Gastrocnemius medialis (tissue), 3 donors: ENCODE data around the genes F11, FRG1 and FRG2.

DNA sequence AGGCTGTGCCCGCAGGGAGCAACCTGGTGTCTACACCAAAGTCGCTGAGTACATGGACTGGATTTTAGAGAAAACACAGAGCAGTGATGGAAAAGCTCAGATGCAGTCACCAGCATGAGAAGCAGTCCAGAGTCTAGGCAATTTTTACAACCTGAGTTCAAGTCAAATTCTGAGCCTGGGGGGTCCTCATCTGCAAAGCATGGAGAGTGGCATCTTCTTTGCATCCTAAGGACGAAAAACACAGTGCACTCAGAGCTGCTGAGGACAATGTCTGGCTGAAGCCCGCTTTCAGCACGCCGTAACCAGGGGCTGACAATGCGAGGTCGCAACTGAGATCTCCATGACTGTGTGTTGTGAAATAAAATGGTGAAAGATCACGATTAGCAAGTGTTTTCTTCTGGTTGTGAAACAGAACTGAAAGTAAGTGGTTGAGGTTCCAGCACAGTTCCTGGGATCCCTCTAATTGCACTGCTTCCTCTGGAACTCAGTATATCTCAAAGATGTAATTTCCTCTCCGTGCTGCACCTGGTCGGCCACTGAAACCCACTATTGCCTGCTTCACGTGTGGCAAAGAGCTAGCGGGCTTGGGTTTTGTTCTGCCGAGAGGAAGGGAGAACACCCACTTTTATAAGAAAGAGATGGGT lies 7.8 kb upstream of the F11 start:
- PRO-cap, result no peak
- RAMPAGE, long total RNA, 3 experiments, result no peak in any of the 3 experiments

DNA sequence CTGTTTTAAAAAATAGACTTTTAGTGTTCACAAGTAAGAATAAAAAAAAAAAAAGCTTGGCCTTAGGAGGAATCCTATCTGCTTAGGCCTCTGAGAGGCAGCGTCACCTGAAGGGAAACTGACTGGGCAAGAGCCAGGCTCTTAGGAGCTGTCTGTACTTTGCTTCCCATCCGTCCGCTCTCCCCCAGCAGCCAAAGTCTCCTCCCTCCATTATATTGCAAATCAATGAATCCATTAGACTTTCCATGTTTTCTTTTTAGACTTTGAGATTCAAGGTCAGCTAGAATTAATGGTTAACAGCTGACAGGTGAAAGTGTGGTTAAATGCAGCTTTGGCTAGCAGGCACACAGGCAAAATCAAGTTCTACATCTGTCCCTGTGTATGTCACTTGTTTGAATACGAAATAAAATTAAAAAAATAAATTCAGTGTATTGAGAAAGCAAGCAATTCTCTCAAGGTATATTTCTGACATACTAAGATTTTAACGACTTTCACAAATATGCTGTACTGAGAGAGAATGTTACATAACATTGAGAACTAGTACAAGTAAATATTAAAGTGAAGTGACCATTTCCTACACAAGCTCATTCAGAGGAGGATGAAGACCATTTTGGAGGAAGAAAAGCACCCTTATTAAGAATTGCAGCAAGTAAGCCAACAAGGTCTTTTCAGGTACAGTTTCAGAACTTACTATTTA lies at the start of gene F11:
F11 (plus strand) TSS at position 566 of the 697 bp plus-strand sequence.
- PRO-cap, result no peak
- RAMPAGE, long total RNA, 3 experiments, result no peak in any of the 3 experiments

DNA sequence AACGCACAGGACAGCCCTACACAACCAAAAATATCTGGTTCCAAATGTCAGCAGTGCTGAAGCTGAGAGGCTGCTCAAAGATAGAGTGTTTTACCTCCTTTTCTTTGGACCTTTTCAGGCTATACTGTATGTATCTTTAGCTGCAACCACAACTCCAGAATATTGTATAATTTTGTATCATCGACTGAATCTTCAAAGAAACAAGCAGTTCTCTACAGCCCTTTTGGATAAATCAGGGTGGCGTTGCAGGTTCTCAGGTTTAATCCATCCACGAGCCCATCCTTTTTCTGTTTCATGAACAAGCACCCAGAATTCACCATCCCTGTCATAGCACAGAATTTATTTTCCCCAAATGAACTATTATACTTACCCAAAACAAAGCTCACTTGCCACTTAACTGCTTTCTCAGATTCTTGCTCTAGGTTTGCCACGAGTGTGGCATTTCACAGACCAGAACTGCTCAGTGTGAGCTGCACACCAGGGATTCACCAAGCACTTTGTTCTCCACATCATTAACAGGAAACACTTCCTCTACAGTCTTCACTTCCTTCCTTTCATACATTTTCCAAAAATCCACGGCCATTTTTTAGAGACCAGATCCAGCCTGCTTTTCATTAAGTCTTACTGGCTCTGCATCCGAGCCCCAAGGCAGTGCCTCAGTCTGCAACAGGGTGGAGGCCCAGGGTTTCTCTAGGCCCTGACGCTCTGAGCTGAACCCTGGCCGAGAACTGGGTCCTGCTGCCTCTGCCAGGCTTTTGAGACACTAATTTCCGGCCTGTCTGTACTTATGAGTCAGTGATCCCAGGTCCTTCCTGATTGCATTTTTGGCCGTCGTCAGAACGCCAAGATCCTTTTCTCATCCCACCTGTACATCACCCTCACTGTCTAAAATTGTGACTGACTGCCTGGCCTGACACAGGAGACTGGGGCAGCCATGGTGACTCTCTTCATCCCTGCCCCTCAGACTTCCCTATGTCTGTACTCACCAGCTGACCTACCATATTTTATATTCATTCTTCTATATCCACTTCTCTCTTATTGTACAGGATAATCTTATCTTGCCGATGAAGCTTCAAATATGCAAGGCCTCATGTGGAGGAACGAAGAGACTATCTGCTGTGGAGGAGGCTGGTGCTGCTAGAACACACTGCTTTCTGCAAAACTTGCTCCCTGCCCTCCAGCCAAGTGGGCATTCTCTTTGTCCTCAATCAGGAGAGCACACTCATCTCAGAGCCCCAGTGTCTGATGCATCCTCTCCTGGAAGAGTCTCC lies 67.6 kb upstream of the MTNR1A start:
- PRO-cap, result no peak
- RAMPAGE, long total RNA, 3 experiments, result no peak in any of the 3 experiments

GRCh38 chr4:186644870-186645359 lies 78.7 kb downstream of the FAT1 start:
- PRO-cap, result no peak
- RAMPAGE, long total RNA, 3 experiments, result no peak in any of the 3 experiments

DNA sequence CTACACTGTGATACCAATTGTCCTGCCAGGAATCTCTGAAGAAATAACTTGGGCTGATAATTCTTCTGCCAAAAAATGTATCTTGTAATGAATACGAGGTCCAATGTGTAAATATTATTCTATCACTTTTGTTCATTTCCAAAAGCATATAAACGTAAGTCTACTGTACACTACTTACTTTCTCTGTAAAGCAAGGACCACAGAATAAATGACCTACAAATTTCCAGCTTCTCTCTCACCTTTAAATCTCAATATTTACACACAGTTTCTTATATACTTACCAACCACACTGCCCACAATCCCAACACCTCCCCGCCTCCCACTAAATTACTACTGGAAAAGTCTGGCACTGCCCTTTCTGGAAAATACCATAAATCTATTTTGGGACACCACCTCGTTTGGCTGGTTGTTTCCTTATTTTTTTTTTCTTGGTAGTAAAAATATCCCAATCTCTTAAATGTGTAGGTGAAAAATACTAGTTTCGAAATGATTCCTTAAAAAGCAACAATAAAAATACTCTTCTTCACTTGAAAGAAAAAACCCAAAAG lies 19.6 kb downstream of the FAT1 start:
- PRO-cap, result no peak
- RAMPAGE, long total RNA, 3 experiments, result no peak in any of the 3 experiments

DNA sequence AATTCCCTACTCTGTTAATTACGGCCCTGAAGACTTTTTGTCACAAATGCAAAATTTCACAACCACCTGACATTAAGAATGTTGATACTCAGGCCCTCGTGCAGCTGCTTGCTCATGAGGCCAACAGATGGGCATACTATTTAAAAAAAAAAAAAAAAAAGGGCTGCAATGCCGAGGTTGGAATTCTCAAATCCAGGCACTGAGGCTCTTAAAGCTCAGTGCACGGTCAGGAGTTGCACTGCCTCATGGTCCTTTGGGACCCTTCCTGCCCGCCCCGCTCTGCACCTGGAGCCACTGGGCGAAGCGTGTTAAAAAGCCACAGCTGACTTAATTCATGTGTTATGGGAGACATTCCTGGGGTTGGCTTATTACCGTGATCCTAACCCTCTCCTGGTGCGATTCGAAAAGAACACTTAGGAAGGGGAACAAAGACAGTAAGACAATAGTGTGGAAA lies 34.3 kb upstream of the FAT1 start:
- PRO-cap, result no peak
- RAMPAGE, long total RNA, 3 experiments, result no peak in any of the 3 experiments

DNA sequence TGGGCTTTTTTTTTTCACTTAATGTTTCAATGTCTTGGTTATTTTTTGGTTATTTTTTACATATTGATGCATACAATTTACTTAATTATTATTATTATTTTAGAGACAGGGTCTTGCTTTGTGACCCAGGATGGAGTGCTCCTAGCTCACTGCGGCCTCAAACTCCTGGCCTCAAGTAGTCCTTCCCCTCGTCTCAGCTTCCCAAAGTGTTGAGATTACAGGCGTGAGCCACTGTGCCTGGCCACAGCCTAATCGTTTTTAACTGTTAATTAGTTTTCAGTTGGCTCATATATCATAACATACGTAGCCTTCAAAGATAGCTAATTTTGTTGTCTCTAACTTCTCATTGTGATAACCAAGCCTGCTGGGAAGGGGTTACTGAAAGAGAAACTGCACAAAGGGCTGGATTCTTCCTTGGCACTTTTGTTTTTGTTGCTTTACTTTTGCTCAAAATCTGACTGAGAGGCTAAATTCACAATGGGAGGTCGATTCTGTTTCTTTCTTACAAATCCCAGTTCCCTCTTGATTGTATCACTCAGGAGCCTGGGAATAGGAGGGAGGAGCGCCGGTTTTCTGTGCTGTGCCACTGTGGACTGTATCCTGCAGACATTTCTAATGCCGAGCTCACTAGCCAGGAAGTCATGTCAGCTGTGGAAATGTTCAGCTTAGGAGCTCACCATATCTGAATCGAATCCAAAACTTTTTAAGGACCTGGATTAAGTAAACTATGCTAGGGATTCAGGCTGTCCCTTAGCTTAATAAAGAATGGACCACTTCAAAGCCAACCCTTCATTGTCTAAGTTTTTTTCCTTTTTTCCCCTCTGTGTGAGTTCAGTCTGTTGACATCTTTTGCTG lies 120.4 kb upstream of the FAT1 start:
- PRO-cap, result no peak
- RAMPAGE, long total RNA, 3 experiments, result no peak in any of the 3 experiments

GRCh38 chr4:188107914-188108731 lies 1.3 kb downstream of the TRIML2 start:
- PRO-cap, result no peak
- RAMPAGE, long total RNA, 3 experiments, result no peak in any of the 3 experiments

DNA sequence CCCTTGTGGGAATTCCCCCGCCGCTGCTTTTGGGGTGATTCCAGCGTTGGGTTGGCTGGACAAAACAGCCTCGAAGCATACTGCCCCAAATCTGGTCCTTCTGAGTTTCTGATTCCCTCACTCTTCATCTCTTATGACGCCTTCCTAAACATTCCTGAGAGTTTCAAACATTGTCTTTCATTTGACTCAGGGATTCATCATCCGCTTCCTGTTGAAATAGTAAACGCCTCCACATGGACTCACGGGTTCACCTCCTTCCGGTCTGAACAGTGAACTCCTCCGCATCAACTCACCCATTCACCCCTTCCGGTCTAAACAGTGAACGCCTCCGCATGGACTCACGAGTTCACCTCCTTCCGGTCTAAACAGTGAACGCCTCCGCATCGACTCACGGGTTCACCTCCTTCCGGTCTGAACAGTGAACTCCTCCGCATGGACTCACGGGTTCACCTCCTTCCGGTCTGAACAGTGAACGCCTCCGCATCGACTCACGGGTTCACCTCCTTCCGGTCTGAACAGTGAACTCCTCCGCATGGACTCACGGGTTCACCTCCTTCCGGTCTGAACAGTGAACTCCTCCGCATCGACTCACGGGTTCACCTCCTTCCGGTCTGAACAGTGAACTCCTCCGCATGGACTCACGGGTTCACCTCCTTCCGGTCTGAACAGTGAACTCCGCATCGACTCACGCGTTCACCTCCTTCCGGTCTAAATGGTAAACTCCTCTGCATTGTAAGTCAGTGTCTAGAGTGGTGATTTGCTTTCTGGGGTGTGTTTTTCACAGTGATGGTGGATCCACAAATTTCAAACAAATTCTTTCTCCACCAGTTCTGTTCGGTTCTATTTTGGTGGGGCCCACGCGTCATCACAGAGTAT lies 20.4 kb downstream of the TRIML1 start:
- PRO-cap, result no peak
- RAMPAGE, long total RNA, 3 experiments, result no peak in any of the 3 experiments

GRCh38 chr4:188411830-188412556 lies 272.8 kb downstream of the TRIML1 start:
- PRO-cap, result no peak
- RAMPAGE, long total RNA, 3 experiments, result no peak in any of the 3 experiments

- PRO-cap, result no peak
- RAMPAGE, long total RNA, 3 experiments, result no peak in any of the 3 experiments
Observed at GRCh38 chr4:188555270-188555920, 416.2 kb downstream of the TRIML1 start.

- PRO-cap, result no peak
- RAMPAGE, long total RNA, 3 experiments, result no peak in any of the 3 experiments
Observed at GRCh38 chr4:189787289-189787805, 153.3 kb upstream of the FRG1 start.

- PRO-cap, result bidirectional peak, plus-strand start at chr4:189940845, minus-strand start at chr4:189940711
- RAMPAGE, long total RNA, 3 experiments, result start-site peak on the plus strand in 3 of 3 experiments, at chr4:189940848-189940994 at its widest, 214 to 1,136 reads per replicate
Observed at GRCh38 chr4:189940759-189941376, at the start of gene FRG1. Gene FRG1, plus strand, starts transcription at chr4:189940872.

DNA sequence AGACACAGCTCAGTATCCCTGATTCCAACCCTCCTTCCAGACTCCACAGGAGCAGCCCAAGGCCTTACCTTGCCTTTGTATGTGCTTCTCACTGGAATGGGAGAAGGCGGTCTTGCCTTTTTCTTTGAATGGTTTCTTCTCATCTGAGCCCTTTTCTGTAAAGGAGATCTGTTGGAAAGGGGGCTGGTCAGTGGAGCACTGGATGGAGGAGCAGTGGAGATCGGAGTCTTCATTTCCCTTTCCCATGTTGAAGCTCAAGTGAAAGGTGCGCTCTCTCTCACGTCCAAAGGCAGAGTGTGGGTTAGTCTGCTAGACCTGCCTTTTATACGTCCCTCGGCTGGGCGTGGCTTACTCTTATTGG lies at the start of gene FRG2:
FRG2 (minus strand) TSS at position 298 of the 361 bp plus-strand sequence.
- PRO-cap, result no peak
- RAMPAGE, long total RNA, 3 experiments, result no peak in any of the 3 experiments